Bronchial lymph node (tissue), 1 donor: ENCODE results near the genes SYN3 and APOL6.

GRCh38 chr22:33057447-33058816 lies at the start of gene SYN3:
Gene SYN3 (minus strand): TSS chr22:33058381.
- PRO-cap, result unidirectional peak, minus-strand start at chr22:33058354

- PRO-cap, result no peak
Measured at GRCh38 chr22:33302635-33303111, 244.5 kb upstream of the SYN3 start.

- PRO-cap, result no peak
Measured at GRCh38 chr22:33337248-33338059, 279.3 kb upstream of the SYN3 start.

GRCh38 chr22:33853691-33854464 lies 66.4 kb downstream of the LARGE1 start:
- PRO-cap, result no peak

- PRO-cap, result no peak
Measured at GRCh38 chr22:33901136-33901490, 19.2 kb downstream of the LARGE1 start.

- PRO-cap, result no peak
Measured at GRCh38 chr22:33908802-33908973, 11.6 kb downstream of the LARGE1 start.

DNA sequence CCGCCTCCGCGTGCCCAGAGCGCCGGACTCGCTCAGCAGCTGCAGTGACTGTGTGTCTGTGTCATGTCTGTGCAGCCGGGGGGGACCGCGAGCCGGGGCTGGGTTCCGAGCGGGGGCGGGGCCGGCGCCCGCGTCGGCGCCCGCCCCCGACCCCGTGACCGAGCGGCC lies 568 bp upstream of the LARGE1 start:
- PRO-cap, result bidirectional peak, plus-strand start outside the sequence, minus-strand start at position 50 of the sequence

DNA sequence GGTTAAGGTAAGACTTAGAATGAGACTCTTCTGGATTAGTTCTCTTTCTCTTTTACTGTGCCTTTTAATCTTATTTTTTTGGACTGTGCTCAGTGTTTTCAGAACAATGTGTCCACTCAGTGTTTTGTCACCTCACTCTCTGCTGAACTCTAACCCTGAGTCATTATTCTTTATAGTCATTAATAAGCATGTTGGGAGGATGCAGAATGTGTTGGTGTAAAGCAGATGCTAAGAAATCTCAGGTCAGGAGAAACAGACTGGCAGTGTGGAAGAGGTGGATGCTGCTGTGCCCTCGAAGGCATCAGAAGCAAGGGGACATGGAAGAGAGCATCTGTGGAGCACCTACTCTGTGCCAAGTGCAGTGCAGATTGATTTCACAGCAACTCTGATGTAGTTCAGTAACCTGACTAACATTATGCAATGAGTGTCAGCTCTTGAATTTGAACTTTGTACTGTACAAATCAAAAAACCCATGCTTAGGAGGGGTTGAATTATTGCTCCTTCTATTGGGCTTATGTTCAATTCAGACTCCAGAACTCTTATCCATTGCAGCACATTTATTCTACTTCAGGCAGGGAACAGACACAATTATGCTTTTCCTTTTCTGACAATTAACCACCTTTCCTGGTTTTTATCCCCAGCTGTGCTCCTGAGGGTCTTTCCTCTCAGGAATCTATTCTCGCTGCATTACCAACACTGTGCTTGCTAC lies 80.8 kb upstream of the LARGE1 start:
- PRO-cap, result no peak

DNA sequence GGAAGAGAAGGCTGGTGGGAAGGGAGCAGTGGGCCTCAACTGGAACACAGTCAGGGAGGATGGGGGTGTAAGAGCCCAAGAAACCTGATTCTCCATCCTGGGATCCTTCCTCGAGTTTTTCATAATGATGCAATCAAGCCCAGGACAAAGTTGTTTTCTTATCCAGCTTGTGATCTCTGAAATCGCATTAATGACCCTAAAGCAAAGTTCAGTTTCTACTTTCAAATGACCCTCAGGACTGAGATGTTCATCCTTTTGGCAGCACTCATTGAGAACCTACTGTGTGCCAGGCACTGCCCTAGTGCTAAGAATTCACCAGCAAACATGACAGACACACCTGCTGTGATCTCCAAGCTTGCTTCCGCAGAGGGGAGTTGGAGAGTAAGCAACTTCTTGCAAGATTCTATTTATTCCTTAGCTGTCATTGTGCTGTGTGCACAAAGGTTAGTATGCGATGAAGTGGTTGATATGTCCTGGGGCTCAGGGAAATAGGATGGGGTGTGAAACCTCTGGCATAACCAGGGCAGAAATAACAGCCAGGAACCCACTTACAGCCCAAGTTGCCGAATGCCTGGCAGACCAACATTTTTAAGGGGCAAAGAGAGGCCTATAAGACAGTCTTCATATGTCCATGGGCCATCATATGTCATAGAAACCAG lies 45.4 kb downstream of the ISX start:
- PRO-cap, result no peak

GRCh38 chr22:35337200-35338227 lies 37.8 kb downstream of the TOM1 start:
- PRO-cap, result no peak

GRCh38 chr22:35353271-35353855 lies 27.5 kb upstream of the HMOX1 start:
- PRO-cap, result bidirectional peak, plus-strand start at chr22:35353569, minus-strand start at chr22:35353481

- PRO-cap, result bidirectional peak, plus-strand start at chr22:35410395, minus-strand start at chr22:35410196; unidirectional peak, plus-strand start at chr22:35410562
Measured at GRCh38 chr22:35409841-35410921, 10.2 kb downstream of the MCM5 start.

DNA sequence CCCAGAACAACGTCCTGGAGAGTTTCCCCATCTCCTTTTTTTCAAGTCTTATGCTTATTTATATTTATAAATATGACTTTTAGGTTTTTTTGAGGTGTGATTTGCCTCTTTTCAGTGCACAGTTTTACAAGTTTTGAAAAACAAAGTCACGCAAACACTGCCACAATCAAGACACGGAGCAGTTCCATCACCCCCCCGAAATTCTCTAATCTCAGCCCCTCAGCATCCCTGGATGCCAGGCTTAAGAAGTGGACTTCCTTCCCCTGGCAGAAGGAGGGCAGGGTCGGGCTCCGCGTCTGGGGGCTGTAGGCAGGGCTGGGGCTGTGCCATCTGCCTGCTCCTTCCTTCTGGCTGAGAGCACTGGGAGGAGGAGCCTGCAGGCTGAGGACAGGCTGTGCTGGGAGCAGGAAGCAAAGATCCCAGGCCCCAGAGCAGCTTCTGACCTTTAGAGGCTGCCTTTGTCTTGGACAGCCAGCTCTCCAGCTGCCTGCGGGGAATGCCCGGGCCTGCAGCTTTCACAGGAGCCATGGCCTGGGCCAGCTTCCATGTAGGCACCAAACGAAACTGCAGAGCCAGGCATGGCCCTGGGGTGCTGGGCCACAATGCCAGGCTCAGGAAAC lies 67.7 kb downstream of the MCM5 start:
- PRO-cap, result no peak

GRCh38 chr22:35648026-35648828 lies at the start of gene APOL6:
Gene APOL6 (plus strand): TSS chr22:35648446.
- PRO-cap, result bidirectional peak, plus-strand start at chr22:35648133, minus-strand start at chr22:35648144; bidirectional peak, plus-strand start at chr22:35648386, minus-strand start at chr22:35648311

GRCh38 chr22:35649582-35649909 lies 1.3 kb downstream of the APOL6 start:
- PRO-cap, result no peak

DNA sequence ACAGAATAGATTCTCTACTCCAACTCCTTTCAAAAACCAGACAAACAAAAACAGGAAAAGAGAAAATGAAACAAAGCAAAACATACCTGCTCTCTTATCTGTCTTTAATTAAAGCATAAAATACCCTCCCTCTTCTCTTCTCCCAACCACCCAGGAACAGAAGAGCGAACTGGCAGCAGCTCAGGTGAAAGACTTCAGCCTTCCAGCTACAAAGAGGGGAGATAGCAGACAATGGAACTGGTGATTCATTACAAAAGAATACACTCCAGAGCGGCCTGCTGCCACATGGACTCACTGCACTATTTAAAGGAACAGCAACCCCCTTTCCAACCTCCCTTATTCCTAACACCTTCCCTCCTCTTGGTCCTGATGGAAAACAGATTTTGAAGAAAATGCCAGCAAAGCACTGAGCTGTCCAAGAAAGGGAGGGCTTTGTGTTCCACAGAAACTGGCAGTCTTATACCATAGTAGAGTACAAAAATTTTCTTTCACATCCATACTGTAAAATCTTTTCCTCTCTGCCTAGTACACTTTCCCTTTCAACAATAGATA lies 118.6 kb downstream of the APOL5 start:
- PRO-cap, result no peak

DNA sequence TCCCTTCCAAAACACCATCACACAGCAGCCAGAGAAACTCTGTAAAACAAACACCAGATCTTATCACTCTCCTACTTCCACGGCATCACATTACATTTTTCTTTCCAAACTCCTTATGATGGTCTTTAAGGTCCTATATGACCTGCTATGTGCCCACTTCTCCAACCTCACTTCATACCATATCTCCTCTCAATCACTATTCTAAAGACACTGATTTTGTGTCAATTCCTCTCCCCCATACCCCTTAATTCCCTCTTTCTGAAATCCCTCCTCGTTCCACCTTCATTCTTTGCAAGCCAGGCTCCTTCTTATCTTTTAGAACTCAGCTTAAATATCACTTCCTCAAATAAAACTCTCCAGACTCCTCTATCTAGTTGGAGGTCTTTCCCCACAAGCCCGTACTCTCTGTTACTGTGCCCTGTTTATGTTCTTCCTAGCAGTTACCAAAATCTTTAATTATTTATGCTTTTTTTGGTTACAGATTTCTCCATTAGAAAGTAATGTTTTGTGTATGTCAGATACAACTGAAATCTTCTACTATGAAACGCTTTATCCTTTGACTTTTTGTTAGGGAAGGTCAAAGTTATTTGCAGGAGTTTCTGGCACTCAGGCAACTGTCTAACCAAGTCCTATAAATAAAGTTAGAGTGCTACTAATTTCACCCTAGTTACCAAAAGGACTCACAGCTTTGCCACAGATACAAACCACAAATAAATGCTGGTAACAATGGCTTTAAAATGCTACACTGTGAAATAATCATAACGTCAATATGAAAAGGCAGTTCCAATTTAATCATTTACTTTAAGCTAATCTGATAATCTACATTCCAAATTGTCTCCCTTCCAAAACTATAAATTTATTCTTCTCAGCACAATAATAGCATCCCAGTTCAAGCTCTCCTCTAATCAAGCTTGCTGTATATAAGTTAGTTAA lies 124.5 kb downstream of the RBFOX2 start:
- PRO-cap, result no peak

DNA sequence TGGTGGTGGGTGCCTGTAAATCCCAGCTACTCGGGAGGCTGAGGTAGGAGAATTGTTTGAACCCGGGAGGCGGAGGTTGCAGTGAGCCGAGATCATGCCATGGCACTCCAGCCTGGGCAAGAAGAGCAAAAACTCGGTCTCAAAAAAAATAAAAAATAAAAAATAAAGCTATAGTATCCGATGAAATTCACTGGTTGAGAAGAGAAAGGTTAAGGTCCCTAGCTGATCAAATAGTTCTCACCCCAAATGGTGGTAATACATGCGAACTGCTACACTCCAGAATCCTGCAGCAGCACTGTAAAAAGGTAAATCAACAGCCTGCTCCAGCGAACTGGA lies 11.3 kb downstream of the RBFOX2 start:
- PRO-cap, result no peak

- PRO-cap, result no peak
Measured at GRCh38 chr22:36023757-36024228, 4.8 kb downstream of the RBFOX2 start.

- PRO-cap, result no peak
Measured at GRCh38 chr22:36165416-36165678, 4.8 kb upstream of the APOL3 start.